ENCODE measurements around the gene H3-5.

- PRO-cap, 3 experiments, result no peak in any of the 3 experiments
- RAMPAGE, long total RNA, 2 experiments, result no peak in any of the 2 experiments
- RRBS, result no CpG with 5 or more reads among the region's 6 CpGs
Measured at GRCh38 chr12:31733715-31734153, 4.9 kb upstream of the AMN1 start.

DNA sequence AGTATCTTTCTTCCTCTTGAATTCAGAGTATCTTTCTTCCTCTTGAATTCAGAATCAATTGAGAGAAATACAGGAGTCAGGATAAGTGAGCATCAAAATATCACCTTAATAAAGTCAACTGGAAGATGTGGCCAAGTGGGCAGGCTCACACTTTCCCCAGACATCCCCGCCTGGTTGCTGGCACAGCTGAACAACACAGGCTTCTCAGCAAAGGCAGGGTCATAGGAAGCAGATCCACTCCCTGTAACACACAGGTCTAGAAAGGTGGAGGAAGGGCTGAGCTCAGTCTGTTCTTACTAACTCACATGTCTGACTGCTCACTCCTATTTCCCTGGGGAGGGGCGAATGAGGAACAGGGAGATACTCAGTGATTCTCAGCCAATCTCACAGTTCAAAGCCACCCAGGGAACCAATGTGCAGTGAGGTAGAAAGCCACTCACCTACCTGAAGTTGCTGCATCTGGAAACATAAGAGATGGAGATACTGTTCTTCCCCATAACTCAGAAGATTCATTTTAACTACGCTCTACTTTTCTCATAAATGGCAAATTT is 18.2 kb downstream of the H3-5 start:
- PRO-cap, 3 experiments, result no peak in any of the 3 experiments
- RAMPAGE, long total RNA, 2 experiments, result no peak in any of the 2 experiments
- RRBS, result no CpG with 5 or more reads among the region's 3 CpGs

- PRO-cap, 3 experiments, result peak in 3 of 3 experiments; most common plus-strand start chr12:31792244 (in 3); most common minus-strand start chr12:31791913 (in 3)
- RAMPAGE, long total RNA, 2 experiments, result start-site peak on the minus strand in 2 of 2 experiments, at chr12:31792229-31792279 at its widest, 157 to 229 reads per replicate
- RRBS, result no CpG with 5 or more reads among the region's 50 CpGs
Measured at GRCh38 chr12:31791628-31792462, at the start of gene H3-5. H3-5 (minus strand) TSS chr12:31792298.

GRCh38 chr12:31835134-31835738 is 43.1 kb upstream of the H3-5 start:
- PRO-cap, 3 experiments, result no peak in any of the 3 experiments
- RAMPAGE, long total RNA, 2 experiments, result no peak in any of the 2 experiments
- RRBS, result no CpG with 5 or more reads among the region's 5 CpGs

GRCh38 chr12:31876560-31877055 is 82.6 kb upstream of the RESF1 start:
- PRO-cap, 3 experiments, result no peak in any of the 3 experiments
- RAMPAGE, long total RNA, 2 experiments, result no peak in any of the 2 experiments
- RRBS, result no CpG with 5 or more reads among the region's 6 CpGs

DNA sequence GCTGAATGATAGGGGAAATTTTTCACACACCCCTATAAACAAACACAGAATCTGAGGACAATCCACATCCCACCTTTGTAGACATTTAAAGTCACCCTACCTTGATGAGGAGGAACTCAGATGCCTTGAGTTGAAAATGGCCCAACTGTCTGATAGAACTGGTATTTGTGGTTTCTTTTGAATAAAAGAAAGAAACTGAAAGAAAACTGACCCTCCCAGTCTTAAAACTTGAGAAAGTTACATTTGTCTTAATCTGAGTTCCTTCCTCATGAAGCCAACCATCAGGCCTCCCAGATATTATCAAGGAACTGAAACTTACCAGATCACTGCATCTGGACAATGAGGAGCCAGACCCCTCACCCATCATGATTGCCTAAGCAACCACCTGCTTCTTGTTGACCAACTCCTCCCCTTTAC is 72.1 kb upstream of the RESF1 start:
- PRO-cap, 3 experiments, result no peak in any of the 3 experiments
- RAMPAGE, long total RNA, 2 experiments, result no peak in any of the 2 experiments

DNA sequence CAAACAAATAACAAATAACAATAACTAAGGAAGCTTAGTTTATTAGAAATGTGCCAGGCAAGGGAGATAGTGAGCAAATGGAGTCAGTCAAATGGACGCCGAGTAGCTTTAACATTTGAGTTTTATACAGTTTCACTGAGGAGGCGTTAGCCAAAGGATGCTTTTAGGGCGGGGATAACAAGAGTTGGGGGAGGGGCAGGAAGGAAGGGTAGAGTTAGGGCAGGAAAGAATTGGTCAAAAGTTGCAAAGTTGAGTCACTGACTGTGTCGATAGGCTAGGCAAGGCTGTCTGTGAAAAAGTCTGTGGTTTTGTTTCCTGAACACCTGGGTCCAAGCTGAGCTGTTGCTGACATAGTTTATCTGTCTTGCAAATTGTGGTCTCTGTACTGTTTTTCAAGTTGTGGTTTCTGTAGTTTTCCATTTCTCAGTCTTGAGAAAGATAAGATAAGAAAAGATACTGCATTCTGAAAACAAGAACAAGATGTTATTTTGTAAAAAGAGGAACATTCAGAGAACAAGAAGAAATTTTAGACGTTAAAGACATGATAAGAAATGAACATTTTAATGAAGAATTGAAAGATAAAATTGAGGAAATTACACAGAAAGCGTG is 62.6 kb upstream of the RESF1 start:
- PRO-cap, 3 experiments, result no peak in any of the 3 experiments
- RAMPAGE, long total RNA, 2 experiments, result no peak in any of the 2 experiments
- RRBS, result no CpG with 5 or more reads among the region's 7 CpGs

- PRO-cap, 3 experiments, result no peak in any of the 3 experiments
- RAMPAGE, long total RNA, 2 experiments, result no peak in any of the 2 experiments
- RRBS, result no CpG with 5 or more reads among the region's 8 CpGs
Measured at GRCh38 chr12:31928575-31929003, 30.6 kb upstream of the RESF1 start.

- PRO-cap, 3 experiments, result no peak in any of the 3 experiments
- RAMPAGE, long total RNA, 2 experiments, result no peak in any of the 2 experiments
- RRBS, result 0% methylated on average over 4 of the region's 31 CpGs
Measured at GRCh38 chr12:32399967-32400710, 781 bp downstream of the FGD4 start.

GRCh38 chr12:32494435-32495072 is 95.2 kb downstream of the FGD4 start:
- PRO-cap, 3 experiments, result no peak in any of the 3 experiments
- RAMPAGE, long total RNA, 2 experiments, result no peak in any of the 2 experiments

DNA sequence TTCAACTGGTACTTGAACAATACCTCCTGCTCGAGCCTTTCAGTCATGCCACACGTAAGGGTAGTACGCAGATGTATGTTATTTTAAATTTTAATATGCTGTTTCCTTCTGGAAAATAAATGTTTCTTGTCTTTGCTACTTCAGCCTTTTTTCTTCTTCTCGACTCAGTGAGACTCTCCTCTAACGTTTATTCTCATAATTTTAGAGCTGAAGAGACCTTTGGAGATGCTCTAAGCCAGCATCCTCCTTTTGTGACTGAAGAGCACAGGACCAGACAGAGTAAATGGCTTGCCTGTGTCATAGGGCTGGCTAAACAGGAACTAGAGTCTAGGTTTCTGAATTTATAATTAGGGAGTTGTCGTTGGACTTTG is 98.4 kb downstream of the FGD4 start:
- PRO-cap, 3 experiments, result no peak in any of the 3 experiments
- RAMPAGE, long total RNA, 2 experiments, result no peak in any of the 2 experiments
- RRBS, result no CpG with 5 or more reads among the region's 6 CpGs

DNA sequence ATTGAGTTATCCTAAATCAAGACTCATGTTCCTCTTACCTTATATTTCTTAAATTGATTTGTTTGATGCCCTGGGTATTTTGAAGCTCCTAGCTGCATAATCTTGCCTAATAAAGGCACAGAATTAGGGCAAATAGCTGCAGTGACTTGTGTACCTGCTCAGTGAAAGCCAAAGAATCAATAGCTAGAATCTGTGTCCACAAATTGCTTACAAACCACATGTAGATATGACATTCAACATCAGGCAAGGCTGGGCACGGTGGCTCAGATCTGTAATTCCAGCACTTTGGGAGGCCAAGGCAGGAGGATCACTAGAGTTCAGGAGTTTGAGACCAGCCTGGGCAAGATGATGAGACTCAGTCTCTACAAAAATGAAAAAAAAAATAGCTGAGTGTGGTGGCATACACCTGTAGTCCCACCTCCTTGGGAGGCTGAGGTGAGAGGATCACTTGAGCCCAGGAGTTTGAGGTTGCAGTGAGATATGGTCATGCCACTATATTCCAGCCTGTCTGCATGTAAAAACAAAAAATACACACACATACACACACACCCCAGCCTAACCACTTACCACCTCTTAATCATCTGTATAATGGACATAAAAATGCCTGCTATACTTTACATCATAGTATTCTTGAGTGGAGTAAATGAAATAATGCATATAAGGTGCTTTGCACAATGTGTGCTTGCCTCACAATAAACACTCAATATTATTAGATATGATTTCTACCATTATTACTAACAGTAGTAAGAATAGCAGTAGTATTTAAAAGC is 132.0 kb upstream of the DNM1L start:
- PRO-cap, 3 experiments, result no peak in any of the 3 experiments
- RAMPAGE, long total RNA, 2 experiments, result no peak in any of the 2 experiments
- RRBS, result no CpG with 5 or more reads among the region's 1 CpG

- PRO-cap, 3 experiments, result peak in 1 of 3 experiments; most common plus-strand start chr12:32679943 (in 1); most common minus-strand start chr12:32679889 (in 1)
- RAMPAGE, long total RNA, 2 experiments, result no peak in any of the 2 experiments
- RRBS, result no CpG with 5 or more reads among the region's 25 CpGs
Measured at GRCh38 chr12:32679803-32680328, 765 bp downstream of the DNM1L start.

DNA sequence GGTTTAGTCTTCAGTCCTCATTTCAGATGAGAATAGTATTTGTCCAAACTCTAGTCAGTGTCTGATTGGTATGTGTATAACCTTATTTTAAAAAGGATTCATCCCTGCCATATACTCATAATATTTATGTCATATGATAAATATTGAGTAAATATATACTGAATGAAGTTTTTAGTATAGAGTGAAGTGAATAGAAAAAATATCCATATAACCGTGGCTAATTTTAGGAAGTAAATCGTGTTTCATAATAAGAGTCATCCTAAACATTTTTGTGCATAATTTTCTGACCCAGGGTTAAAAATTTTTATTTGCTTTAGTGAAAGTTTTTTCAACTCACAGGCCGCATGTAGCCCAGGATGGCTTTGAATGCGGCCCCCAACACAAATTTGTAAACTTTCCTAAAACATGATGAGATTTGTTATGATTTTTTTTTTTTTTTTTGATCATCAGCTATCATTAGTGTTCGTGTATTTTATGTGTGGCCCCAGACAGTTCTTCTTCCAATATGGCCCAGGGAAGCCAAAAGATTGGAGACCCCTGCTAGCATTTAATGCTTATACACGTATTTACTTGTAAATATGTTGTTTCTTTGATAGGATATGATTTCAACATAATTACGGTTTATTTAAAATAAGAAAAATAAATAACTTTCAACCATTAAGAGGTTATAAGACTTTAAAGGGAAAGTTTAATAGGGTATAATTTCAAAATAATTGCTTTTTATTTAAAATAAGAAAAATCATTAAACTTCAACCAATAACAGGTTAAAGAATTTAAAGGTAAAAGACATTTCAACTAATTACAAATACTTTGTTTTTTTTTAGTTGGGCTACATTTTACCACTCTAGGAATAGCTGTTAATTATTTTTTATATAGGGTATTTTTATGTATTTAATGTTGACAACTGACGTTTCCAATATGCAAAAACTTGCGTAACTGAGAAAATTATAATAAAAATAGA is 9.4 kb downstream of the ALG10 start:
- PRO-cap, 3 experiments, result no peak in any of the 3 experiments
- RAMPAGE, long total RNA, 2 experiments, result no peak in any of the 2 experiments
- RRBS, result no CpG with 5 or more reads among the region's 9 CpGs

- PRO-cap, 3 experiments, result no peak in any of the 3 experiments
- RAMPAGE, long total RNA, 2 experiments, result no peak in any of the 2 experiments
- RRBS, result no CpG with 5 or more reads among the region's 1 CpG
Measured at GRCh38 chr12:38892591-38892857, 12.9 kb downstream of the CPNE8 start.

- PRO-cap, 3 experiments, result no peak in any of the 3 experiments
- RAMPAGE, long total RNA, 2 experiments, result no peak in any of the 2 experiments
- RRBS, result no CpG with 5 or more reads among the region's 2 CpGs
Measured at GRCh38 chr12:39331516-39332215, 111.3 kb downstream of the KIF21A start.

DNA sequence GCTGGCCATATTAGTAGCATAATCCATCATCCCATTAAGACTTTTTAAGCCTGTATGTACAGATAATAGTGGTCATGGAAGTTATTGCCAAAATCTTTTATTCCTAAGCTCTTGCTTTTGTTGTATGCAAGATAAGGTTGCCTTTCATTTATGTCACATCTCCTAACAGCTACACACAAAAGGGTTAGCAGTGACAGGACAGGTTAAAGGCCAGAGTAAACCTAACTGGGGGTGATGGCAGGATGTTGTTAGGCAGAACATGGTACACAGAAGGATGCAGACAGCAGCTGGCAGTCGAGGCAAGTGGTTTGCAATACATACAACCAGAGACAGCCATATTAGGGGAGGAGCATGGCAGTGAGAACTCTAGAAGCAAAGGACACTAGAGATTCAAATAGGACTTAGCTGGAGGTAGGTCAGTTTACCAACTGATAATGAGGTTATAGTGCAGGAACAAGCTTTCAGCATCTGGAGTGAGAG is 2.7 kb upstream of the ABCD2 start:
- PRO-cap, 3 experiments, result no peak in any of the 3 experiments
- RAMPAGE, long total RNA, 2 experiments, result no peak in any of the 2 experiments
- RRBS, result no CpG with 5 or more reads among the region's 1 CpG

- PRO-cap, 3 experiments, result no peak in any of the 3 experiments
- RAMPAGE, long total RNA, 2 experiments, result no peak in any of the 2 experiments
- RRBS, result no CpG with 5 or more reads among the region's 1 CpG
Measured at GRCh38 chr12:40474649-40475091, 217.6 kb upstream of the CNTN1 start.

GRCh38 chr12:41918012-41918437 is 226.6 kb downstream of the GXYLT1 start:
- PRO-cap, 3 experiments, result peak in 1 of 3 experiments; most common plus-strand start chr12:41918321 (in 1); most common minus-strand start chr12:41918201 (in 1)
- RAMPAGE, long total RNA, 2 experiments, result no peak in any of the 2 experiments
- RRBS, result no CpG with 5 or more reads among the region's 7 CpGs

GRCh38 chr12:42024141-42024491 is 120.6 kb downstream of the GXYLT1 start:
- PRO-cap, 3 experiments, result no peak in any of the 3 experiments
- RAMPAGE, long total RNA, 2 experiments, result no peak in any of the 2 experiments
- RRBS, result no CpG with 5 or more reads among the region's 19 CpGs

All from testis (tissue), 5 donors.